Umbilical cord (tissue), 2 donors: ENCODE results near the genes MINDY2 and FOXB1.

DNA sequence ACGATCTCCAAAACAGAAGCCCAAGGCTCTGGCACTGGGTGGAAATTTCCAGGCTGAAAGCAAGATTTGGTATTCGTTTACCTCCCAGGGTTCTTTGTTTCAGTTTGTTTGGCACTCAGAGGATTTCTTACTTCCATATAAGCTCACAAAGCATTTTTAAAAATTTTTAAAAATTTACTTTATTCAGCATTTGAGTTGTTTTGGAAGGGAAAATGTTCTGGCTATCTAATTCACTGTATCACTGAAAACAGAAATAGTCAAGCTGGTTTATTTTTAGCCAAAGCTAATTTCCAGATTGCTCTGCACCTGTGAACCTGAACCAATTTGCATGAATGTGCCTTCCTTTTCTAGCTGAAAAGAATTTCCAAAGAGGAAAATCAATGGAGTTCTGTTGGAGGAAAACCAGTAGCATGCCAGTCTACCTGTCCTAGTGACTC lies 134.2 kb upstream of the LIPC start:
- RAMPAGE, long total RNA, result no peak

- RAMPAGE, long total RNA, result no peak
Observed at GRCh38 chr15:58401764-58402443, 29.9 kb upstream of the LIPC start.

DNA sequence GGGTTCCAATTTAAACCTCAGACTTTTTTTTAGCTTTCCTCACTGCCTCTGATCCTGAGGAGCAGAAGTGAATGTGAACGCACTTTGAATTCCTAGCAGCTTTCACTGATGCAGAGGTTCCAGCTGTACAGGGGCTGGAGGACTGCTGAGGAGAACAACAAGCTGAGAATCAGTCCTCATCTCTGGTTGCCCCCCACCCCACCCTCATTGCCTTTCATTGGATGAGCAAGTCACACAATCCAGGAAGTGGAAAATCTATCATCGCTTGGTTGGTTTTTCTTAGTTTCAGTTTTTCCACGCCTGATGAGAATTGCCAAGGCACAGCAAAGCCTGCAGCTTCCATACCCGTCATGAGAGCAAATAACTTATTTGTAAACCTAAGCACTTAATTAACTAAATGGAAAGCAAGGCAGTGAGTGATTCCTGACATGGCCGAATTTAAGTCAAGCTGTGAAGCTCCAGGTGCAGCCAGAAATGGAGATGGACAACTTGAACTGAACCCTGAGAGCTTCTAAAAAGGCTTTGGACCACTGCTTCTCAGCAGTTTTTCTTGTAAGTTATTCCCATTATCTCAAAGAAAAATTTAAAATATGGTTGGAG lies 21.4 kb upstream of the LIPC start:
- RAMPAGE, long total RNA, result no peak

DNA sequence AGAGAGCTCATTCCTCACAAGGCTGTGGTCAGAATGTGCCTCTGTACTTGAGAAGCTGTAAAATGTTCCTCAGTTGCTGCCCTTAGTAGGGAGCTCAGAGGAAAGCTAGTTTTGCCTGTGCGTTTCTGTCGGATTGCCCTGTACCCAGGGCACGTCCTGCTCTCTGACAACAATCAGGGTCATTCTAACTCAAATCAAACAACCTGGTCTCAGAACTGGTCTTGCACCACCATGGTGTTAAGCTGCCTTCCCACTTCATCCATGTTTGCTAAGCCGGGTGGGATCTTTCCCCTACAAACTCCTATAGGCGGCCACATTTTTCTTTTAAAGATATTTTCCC lies 45.0 kb downstream of the LIPC start:
- RAMPAGE, long total RNA, result no peak

DNA sequence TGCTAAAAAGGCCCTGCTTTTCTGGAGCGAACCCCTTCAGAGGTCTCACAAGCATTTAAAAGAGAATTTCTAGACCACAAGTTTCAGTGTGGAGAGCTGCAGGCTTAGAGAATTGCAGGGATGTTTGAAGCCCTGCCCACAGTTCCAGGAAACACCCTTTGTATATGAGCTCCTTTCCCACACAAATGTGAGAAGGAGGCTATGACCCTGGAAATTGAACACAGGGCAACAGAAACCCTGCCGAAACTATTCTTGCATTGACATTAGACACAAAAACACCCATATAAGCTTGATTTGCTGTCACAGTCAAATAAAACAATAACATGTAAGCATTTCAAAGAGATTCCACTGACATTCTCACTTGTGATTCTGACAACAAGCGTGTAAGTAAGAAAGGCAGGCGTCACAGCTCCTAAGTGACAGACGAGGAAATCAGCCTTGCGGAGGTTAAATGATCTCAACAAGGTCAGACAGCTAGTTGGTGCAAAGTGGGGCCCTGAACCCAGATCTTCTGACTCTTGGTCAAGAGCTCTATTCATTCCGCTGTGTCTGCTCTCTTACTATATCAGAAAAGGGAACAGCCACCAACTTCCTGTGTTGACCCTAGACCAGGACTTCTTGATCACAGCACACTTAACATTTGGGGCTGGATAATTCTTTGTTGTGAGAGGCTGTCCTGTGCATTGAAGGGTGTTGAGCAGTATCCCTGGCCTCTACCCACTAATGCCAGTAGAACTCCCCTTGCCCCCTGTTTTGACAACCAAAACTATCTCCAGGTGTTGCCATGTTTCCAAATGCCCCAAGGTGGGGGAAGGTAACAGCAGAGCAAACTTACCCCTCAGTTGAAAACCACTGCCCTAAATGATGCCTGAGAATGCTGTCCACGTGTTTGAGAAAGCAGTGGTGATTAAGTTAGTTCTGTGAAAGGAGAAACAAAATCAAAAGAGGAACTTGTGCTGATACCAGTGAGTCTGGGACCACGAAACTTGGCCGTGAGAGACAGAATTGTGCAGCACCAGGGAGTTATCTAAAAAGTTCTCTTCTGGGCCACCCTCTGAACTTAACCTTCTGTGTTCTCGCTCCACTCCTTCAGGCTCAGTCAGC lies 86.0 kb downstream of the LIPC start:
- RAMPAGE, long total RNA, result no peak

- RAMPAGE, long total RNA, result no peak
Observed at GRCh38 chr15:58520175-58521279, 88.7 kb downstream of the LIPC start.

GRCh38 chr15:58546541-58547090 lies 114.8 kb downstream of the LIPC start:
- RAMPAGE, long total RNA, result no peak

GRCh38 chr15:58771061-58771929 lies at the start of gene MINDY2:
TSS of gene MINDY2 (plus strand) at chr15:58771302.
- RAMPAGE, long total RNA, result no peak

DNA sequence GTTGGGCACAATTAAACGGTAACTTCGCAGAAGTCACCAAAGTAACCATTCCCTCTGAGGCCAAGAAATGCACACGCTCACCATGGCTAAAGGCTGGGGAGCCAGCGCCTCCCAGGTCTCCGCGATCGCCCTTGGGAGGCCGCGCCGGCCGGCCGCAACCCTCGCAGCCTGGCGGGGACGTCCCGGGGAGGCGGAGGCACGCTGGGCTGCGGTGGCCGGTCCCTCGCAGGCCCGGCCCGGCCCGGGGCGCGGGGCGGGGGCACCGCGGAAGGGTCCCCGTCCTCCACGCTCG lies 564 bp downstream of the SLTM start:
- RAMPAGE, long total RNA, result no peak

DNA sequence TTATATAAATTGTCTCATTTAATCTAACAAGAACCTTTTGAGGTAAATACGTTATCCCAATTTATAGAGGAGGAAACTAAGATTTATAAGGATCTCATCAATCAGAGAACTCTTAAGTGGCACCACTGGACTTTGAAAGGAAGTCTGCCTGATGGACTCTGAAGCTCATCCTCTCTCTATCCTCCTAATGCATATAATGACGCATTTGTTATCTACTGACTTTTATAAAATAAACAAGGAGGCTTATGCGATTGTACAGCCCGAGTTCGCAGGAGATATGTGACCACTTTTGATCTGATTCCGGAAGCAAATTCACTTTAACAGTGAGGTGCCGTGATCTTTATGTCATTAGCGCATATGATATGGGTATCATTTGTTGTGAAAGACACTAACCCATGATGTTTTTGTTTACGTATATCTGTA lies 506 bp upstream of the RNF111 start:
- RAMPAGE, long total RNA, result no peak

GRCh38 chr15:59030701-59031165 lies 43.3 kb downstream of the RNF111 start:
- RAMPAGE, long total RNA, result no peak

DNA sequence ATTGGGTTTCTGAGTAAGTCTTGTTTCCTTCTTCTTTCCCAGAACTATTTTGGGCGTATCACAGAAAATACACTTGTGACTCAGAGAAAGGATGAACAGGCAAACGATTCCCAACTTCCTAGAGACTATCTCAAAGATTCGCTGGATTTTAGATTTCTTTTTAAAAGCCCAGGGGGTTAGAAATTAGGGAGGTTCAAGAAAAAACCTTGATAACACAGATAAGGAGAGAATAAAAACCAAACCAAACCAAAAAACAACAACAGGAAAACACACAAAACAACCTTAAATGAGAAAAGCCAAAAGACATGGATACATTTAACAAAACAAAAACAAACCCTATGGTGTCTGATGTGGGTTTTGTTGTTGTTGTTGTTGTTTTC lies 31.0 kb upstream of the LDHAL6B start:
- RAMPAGE, long total RNA, result no peak

DNA sequence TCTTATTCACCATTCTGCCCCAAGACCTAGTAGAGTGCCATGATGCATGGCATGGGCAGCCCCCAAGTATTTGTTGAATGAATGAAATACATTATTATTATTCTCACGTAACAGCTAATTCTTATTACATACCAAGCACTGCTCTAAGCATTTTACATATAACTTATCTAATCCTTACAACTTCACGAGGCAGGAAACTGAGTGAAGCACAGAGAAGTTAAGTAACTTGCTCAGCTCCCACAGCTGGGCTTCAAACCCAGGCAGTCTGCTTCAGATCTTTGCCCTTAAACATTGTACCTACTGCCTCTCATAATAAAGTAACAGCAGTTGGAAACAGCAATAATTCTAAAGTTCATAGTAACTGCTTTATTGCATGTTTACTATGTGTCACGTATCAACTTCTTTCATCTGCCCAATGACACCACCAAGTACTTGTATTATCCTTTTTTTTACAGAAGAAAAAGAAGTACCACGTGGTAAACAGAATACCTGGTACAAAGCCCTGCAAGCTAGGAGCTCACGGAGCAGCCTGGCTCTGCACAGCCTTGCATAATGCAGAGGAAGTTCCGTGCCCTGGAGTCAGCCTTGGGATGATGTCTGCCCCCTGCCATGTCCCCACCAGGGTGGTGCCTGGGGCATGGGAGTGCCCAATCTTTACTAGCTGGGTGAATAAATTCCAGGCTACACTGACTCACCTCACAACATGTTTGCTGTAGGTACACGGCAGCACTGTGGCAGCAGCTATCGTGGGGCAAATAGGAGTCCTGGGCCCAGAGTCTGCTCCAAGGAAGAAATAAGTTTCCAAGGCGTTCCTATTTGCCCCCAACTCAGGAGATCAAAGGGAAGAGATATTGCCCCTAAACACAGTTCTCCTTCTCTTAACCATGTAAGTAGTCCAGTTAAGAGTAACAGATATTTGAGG lies 77.1 kb downstream of the LDHAL6B start:
- RAMPAGE, long total RNA, result no peak

DNA sequence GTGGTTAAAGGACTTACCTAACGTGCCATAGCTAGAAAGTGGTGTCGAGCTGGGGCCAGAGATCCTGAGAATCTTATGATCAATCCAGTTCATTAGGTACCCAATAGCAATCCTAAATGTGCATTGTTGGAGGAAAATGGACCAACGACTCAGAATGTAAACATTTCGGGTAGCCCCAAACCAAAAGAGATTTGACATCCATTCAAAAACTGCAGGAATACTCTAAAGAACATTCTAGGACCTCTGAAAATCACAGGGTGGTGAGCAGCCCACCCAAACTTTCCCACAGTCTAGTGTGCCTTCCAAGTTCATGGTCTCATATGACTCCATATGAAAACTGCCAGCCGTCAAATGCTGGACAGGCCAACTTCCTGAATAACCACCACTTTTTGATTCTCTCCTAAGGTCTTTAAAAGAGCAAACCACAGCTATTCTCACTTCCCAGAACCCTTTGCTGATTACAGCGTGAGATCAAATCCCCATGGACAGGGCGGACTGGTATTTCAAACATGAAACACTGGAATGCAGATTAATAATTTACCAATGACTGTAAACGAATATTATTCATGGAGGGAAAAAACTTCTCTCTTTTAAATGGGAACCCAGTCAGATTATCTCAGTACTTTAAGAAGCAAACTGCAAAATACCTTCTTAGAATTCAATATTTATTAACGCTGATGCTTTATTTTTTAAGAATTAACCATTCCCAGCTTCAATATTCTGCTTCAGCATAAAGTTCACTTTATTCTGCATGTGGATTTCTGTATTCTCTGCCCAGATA lies 43.2 kb downstream of the MYO1E start:
- RAMPAGE, long total RNA, result no peak

DNA sequence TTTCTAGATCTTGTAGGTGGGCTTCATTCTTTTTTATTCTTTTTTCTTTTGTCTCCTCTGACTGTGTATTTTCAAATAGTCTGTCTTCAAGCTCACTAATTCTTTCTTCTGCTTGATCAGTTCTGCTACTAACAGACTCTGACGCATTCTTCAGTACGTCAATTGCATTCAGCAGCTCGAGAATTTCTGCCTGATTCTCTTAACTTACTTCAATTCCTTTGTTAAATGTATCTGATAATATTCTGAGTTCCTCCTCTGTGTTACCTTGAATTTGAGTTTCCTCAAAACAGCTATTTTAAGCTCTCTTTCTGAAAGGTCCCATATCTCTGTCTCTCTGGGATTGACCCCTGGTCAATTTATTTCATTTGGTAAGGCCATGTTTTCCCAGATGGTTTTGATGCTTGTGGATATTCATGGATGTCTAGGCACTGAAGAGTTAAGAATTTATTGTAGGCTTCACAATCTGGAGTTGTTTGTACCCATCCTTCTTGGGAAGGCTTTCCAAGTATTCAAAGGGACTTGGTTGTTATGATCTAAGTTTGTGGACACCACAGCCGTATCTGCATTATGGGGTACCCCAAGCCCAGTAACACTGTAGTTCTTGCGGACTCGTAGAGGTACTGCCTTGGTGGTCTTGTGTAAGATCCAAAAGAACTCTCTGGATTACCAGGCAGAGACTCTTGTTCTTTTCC lies 28.9 kb downstream of the MYO1E start:
- RAMPAGE, long total RNA, result no peak

- RAMPAGE, long total RNA, result no peak
Observed at GRCh38 chr15:59609625-59610118, 1.9 kb upstream of the GCNT3 start.

GRCh38 chr15:59791808-59792259 lies 102.7 kb upstream of the BNIP2 start:
- RAMPAGE, long total RNA, result no peak

DNA sequence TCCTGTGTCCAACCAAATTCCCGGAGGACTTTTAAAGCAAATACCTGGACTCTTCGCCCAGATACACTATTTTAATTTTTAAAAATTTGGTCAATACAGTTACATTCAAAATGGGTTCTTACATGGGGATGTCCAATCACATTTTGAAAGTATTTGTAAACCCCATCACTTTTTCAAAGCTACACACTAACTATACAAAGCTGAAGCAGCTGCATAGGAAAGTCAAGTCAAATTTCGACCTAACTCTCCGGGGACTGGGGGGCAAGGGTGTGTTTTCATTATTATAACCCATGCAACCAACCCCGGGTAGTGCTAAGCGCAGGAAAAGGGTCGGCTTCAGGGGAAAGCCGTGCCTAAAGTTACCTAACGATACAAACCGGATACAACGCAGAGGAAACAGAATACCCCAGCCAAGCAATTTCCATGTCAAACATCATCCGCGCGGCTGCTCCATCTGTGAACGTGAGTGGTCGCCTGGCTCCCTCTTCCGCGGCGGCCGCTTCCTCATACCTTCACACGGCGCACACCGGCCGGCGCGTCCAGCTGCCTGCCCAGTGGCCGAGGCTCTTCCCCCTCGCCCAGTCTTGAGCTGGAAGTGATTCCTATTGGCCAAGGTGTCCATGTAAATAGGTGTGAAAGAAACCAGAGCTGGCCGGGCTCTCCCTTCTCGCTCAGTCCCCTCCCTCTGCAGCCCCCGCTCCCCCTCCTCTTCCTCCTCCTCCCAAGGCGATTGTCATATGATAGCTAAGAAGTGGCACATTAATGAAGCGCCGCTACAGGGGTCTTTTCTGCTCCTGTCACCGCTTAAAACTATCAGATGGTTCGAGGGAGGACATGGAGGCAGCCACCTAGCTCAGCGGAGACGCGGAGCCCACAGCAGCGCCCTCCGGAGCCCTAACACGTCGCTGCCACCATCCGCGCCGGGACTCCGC lies at the start of gene FOXB1:
TSS of gene FOXB1 (plus strand) at position 813 of the 932 bp plus-strand sequence.
- RAMPAGE, long total RNA, result no peak

GRCh38 chr15:60346425-60347683 lies 50.9 kb downstream of the ANXA2 start:
- RAMPAGE, long total RNA, result no peak

DNA sequence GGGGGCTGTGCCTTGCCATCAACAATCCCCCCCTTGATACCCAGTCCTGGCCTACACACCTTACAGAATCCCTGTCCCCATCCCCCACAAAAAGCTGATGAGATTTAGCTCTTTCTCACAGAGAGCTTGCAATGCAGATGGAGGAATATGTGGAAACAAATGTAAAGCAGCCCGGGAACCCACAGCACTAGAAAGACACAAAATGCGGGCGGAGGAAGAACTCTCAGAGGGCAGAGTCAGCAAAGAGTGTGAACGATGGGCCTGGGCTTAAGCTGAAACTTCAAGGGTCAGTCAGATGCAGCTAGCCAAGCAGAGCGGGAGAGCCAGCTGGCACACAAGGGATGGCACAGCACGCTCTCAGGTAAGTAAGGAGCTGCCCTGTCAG lies 43.1 kb downstream of the ANXA2 start:
- RAMPAGE, long total RNA, result no peak